Umbilical cord (tissue), 2 donors: ENCODE measurements around a stretch of chr2.

DNA sequence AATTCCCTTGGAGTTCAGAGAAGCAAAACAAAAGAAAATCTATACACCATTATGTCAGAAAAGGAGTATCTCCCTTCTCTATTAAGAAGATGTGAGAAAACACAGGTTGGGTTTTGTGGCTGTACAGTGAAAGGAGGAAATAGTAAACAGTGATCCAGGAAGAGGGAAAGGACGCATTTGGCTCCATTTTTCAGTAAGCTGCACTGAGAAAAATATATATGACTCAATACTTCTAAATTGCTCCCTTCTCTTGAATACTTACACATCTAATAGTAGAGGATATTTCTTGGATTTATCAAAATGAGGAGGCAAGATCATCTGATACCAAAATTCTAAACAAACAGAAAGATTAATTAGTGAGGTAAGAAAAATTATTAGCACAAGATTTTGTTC lies 59.9 kb downstream of the DPP4 start:
- RAMPAGE, long total RNA = no peak

DNA sequence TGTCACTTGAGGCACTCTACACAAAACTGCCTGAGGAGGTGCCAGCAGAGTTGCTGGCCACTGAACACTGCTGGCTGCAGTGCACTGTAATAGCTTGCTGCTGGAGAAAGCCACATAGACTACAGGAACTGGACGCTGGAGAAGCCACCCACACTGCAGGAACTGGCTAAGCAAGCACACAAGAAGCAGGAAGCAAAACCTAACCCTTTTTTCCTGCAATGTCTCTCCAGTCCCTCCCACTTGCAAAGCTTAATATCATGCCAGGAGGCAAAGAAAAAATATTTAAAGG lies 18.4 kb upstream of the FAP start:
- RAMPAGE, long total RNA = no peak

DNA sequence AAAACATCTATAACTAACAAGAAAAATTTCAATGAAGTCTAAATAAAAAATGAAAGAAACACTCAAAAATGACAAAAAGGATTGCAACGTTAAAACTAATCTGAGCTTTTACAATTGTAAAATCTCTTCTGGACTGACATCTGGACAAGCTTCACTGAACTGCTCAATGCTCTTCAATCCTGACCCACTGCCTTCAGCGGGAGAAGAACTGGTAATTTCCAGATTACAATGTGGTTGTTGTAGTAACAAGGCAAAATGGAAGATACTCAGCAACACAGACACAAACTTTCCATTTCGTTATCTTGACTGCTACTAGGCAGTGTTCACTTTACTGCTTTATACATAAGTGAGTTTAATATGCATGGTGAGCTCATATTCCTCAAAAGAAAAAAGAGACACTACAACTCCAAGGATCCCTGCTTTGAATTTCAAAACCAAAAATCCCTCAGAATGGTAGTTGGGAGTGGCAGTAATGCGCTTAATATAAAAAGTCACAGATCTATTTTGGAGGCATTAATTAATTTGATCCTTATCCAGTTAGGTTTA lies 51.9 kb downstream of the GRB14 start:
- RAMPAGE, long total RNA = no peak

GRCh38 chr2:164620654-164621349 lies 480 bp downstream of the GRB14 start:
- RAMPAGE, long total RNA = no peak

DNA sequence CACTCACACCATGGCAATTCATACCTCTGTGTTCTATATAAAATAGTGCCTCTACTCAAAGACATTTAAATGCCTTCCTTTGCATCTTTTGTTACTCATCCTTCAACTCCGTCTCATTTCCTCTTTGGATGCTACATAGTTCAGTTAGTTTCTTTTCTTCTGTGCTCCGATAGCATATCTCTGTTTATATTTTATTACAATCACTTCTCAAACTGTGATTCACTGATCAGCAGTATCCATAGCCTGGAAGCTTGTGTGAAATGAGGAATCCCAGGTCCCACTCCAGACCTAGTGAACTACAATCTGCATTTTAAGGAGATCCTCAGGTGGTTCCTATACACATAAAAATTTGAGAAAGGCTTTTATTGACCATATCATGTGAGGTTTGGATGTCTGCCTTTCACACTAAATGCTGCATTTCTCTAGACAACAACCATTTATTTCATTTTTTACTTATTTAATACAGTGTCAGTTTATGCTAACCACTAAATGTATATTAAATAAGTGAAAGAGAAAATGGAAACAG lies 31.7 kb upstream of the GRB14 start:
- RAMPAGE, long total RNA = no peak

DNA sequence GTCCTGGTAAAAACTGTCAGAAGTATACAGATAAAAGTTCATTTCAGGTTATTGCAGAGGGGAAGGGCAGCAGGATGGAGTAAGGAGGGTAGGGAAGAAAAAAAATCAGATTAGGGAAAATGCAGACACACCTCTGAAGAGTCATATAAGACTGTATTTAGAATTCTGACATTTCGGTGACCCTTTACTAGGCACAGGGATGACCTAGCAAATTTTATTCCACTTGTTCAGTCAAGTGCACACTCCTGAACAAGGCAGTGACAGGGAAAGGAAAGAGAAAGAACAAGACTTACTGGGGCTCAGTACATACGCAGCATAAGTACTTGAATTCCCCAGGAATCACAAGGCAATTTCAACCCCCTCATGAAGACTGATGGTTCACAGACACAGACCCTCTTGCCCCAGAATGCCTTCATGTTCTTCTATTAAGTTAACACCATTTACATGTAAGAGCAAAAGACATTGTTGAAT lies 47.2 kb downstream of the COBLL1 start:
- RAMPAGE, long total RNA = no peak

DNA sequence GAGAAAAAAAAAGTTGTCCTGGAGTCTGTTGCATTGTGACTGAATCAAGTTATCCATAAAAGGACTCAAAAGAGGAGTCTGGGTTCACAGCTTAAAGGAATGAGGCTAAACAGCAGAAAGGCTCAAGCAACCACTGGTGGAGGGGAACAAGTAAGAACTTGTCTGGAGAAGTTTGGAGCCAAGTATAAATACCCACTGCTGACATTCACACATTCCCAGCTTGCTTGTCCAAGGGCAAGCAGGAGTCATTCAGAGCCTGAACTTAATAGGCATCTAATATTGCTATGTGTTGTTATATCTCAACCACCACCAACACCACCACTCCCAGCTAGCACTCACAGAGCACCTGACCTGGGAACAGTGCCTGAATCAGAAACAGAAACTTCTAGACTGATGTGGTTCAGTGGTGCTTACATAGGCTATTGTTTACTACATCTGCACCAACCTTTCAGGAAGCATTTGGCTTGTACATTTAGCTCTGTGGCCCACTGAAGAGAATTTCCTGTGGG lies 36.4 kb upstream of the SLC38A11 start:
- RAMPAGE, long total RNA = no peak

- RAMPAGE, long total RNA = no peak
Observed at GRCh38 chr2:165794467-165795017, 495 bp upstream of the GALNT3 start.

- RAMPAGE, long total RNA = no peak
Observed at GRCh38 chr2:165886373-165886815, 67.2 kb downstream of the TTC21B start.

DNA sequence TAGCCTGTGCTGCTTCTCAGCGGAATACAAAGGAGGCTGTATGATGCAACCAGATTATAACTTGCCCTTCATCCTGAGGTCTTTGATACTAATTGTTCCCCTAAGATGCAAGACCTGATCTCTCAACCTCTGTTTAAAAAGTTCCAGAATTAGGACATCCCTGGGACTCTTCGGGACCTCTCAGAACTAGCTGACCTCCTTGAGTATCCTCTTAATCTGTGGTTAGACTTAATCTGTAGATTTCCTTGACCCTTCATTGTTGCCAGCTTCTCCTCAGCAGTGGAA lies 8.1 kb downstream of the SCN7A start:
- RAMPAGE, long total RNA = no peak

DNA sequence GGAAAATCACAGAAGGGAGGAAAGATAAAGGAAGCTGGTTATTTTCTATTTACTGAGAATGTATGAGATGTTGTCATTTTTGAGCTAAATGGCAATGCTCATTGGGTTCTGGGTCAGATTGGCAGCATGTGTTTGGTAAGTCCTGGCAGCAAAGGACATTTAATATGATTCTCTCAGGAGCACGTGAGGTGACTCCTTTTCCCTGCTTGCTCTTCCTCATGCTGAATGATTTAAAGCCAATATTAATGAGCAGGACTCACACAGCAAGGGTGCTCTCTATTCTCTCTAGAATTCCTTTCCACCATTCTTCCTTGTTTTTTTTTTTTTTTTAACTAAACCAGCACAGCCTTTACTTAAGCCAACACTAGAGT lies 106.3 kb upstream of the B3GALT1 start:
- RAMPAGE, long total RNA = no peak

- RAMPAGE, long total RNA = no peak
Observed at GRCh38 chr2:167186863-167187689, 105.7 kb upstream of the B3GALT1 start.

- RAMPAGE, long total RNA = no peak
Observed at GRCh38 chr2:167438065-167438604, 145.3 kb downstream of the B3GALT1 start.

GRCh38 chr2:167509529-167510227 lies 216.9 kb downstream of the B3GALT1 start:
- RAMPAGE, long total RNA = no peak

- RAMPAGE, long total RNA = no peak
Observed at GRCh38 chr2:167969756-167970286, 277.6 kb downstream of the STK39 start.

- RAMPAGE, long total RNA = no peak
Observed at GRCh38 chr2:168058032-168059351, 188.9 kb downstream of the STK39 start.

DNA sequence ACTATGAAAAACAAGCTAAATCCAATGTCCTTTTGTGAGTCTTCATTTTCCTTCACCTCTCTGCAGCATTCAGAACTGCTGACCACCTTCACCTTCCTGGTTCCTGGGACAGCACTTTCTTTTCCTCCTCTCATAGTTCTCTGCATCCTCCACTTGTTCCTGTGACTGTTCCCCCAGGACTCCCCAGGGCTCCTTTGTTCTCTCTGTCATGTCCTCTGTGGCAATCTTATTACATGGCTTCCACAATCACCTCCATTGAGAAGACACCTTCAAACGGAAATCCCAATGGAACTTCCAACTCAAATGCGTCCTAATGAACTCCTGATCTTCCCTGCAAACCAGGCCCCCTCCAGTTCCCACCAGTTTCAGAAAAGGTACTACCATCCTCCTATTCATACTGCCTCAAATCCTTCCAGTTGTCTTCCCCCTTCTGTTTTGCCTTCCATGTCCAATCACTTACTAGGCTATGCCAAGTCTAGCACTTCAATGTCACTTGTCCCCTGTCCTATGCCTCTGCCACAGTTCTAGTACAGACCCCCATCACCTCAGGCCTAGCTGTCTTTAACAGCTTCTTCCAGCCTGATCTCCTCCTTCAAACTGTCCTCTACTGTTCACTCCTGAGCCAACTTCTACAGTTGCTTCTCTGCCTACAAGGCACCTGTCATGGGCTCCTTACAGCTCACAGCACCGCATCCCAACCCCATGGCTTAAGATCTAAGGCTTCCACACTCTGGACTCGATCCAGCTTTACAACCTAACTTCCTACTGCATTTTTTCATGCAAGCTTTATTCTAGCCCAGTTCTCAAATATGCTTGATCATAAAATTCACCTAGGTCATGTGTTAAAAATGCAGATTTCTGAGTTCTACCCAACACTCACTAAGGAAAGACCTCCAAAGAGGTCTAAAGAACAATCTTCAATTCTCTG lies 152.6 kb downstream of the STK39 start:
- RAMPAGE, long total RNA = no peak

- RAMPAGE, long total RNA = no peak
Observed at GRCh38 chr2:168192874-168193743, 54.3 kb downstream of the STK39 start.

DNA sequence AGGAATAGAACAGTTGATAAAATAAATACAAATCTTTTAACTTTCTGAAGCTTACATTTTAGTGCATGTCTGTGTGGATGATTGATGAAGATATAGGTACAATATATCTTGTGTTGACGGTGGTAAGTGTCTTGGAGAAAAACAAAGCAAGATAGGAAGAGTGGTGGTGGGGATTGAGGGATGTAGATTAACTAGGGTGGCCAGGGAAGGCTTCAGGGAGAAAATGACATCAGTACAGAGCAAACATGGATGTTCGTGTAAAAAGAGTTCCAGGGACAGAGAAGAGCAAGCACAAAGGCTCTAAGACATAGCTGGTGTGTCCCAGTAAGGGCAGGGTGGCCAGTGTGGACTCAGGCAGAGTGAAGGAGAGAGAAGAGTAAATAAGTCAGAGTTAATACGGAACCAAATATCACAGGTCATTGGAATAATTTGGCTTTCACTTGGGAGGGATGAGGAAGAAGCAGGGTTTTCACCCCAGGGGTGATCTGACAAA lies 2.7 kb upstream of the CERS6 start:
- RAMPAGE, long total RNA = no peak

DNA sequence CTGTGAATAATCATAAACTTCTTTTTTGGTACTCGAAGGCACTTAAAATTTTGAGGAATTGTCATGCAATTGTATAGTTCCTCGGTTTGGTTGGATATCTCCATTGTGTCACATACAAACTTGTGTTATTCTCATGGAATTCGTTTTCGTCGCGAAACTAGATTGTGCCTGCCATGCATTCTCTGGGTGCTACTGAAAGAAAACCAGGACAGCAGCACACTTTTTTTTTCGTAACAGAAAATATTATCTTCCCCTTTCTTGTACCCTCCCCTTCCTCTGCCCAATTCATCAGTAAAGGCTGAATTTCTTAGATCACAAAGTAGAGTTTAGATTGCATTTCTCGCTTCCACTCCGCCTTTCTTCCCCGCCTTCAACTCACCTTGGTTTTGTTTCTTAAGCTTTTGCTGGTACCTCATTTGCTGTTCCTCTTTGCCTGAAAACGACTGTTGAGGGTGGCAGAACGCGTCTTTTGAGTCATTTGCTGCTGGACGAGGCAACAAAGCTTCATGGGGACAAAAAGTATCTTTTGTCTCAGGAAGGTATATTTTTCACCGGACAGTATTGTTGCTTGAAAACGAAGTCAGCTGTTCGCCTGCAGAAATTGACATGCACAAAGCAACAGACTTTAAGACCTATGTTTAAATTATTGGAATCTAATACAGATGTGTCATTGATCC lies 1.4 kb downstream of the CERS6 start:
- RAMPAGE, long total RNA = no peak